SK-MEL-5 (cell line): ENCODE measurements around a stretch of chr10.

DNA sequence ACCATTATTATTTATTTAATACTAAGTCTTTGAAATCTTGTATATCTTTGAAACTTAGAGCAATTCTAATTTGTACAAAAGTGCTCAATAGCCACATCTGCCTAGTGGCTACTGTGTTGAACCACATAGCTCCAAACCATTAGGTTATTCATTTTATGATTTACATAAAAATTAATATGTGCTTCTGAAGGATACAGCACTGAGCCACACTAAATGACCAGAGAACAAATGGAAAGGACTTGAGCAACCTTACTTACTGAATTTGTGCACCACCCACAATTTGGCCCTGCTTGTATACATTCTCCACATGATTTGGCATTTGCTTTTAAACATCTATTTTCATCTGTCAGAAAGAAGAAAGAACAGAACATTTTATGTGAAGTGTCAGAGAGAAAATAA is 25.8 kb downstream of the ITGB1 start:
RAMPAGE:
- cytosol, long total RNA, result no peak
- long total RNA, result no peak
- nucleus, long total RNA, result no peak

RAMPAGE:
- cytosol, long total RNA, result no peak
- long total RNA, result no peak
- nucleus, long total RNA, result no peak
These were observed 747 bp downstream of the ITGB1 start for GRCh38 chr10:32957148-32957818.

DNA sequence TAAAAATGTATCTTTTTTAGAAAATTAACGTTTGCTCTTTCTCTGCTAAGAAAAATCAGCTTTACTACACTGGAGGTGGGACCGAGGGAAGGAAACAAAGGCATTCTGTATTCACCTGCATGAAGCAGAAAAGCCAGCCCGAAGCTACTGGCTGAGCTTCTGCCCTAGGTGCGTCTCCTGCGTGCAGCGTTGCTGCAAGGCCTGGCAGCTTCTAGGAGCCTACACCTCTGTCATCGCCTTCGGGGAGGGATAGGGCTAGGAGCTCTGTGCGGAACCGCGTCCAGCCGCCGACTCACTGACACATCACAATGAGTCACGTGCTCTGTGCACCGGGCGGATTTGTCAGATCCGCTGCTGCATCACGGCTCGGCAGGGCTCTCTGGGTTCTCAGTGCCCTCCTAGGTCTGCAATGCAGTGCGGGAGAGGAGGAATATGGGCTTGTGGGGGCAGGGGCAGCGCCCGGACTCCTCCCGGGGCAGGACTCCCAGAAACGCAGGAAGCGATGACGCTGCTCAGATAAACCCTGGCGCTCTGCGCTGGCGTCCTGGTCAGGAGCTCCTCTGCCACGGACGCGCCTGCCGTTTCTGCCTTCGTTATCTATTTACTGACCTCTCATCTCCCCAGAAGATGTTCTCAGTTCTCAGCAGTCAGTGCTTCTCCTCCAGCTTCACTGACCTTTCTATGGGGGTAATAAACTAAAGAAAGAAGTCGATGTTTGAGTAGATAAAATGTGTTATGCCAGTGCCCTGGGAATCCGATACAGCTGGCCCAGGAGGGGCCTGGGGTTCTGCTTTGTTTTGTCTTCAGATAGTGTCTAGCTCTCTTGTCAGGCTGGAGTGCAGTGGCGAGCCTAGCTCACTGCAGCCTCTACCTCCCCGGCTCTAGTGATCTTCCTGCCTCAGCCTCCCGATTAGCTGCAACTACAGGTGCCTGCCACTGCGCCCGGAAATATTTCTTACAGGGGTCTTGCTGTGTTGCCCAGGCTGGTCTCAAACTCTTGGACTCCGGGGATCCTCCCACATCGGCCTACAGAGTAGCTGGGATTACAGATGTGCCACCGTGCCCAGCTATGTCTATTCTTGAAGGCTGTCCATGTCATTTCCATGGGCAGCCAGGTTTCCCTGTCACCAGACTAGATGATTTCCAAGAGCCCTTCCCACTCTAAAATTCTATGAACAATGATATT is 22.7 kb upstream of the ITGB1 start:
RAMPAGE:
- cytosol, long total RNA, result no peak
- long total RNA, result no peak
- nucleus, long total RNA, result no peak

DNA sequence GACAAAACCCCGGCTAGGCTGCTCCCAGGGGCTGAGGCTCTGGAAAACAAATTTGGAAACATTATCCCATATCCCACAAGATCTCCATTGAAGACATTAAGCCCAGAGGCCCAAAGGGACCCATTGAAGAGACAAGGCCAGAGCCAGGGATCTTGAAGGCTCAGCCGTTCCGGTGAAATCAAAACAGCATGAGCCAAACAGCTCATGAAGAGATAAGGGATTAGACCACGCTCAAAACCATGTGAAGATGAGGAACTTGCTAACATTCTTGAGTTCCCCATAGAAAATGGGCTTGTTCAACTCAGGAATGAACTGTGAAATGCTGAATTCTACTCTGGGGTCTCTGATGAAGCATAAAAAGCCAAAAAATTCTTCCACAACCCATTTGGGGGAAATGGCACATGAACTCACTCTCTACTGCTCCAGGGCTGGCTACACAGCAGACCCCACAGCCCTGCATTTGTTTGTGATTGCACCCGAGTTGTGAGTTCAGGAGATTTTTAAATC is 184.4 kb upstream of the ITGB1 start:
RAMPAGE:
- cytosol, long total RNA, result no peak
- long total RNA, result no peak
- nucleus, long total RNA, result no peak

RAMPAGE:
- cytosol, long total RNA, result no peak
- long total RNA, result no peak
- nucleus, long total RNA, result no peak
These were observed 183.6 kb downstream of the NRP1 start for GRCh38 chr10:33150786-33151409.

DNA sequence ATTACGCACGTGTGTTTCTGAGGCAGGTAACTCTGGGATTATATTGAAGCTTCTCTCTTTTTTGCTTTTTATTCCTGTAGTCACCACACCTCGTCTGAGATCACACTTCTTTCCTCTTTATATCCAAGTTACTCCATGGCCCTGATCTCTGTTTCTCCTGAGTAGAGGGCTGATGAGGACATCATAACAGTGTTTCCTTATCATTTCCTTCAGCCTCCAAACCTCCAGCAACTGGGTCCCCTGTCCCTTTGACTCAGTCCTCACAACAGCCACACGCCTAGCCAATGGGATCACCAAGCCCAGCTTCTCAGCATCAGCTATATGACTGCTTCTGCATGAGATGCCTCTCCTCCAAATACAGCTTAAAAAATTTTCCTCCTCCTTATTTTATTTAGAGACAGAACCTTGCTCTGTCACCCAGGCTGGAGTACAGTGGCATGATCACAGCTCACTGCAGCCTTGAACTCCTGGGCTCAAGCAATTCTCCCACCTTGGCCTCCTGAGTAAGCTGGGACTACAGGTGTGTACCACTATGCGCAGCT is 586.2 kb downstream of the PARD3 start:
RAMPAGE:
- cytosol, long total RNA, result no peak
- long total RNA, result no peak
- nucleus, long total RNA, result no peak

DNA sequence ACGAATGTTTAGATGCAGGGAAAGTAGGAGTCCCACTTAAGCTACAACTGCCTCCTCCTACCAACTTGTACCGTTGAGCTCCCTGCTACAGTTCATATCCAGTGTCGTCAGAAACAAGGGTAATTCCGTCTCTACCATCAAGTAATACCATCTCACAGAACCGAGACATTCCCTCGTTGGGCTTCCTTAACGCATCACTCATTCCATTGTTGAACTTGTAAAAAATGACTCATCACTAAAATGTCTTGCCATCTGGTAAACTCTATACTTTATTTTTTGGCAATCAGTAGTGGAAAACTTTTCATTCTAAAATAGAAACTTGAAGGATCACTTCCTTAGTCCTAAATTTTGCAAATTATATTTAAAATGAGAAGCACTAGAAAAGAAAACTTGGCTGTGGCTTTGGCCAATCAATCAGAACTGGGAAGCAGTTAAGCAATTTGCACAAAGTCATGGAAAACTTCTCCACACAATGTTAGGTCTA is 288.3 kb downstream of the PARD3 start:
RAMPAGE:
- cytosol, long total RNA, result no peak
- long total RNA, result no peak
- nucleus, long total RNA, result no peak

DNA sequence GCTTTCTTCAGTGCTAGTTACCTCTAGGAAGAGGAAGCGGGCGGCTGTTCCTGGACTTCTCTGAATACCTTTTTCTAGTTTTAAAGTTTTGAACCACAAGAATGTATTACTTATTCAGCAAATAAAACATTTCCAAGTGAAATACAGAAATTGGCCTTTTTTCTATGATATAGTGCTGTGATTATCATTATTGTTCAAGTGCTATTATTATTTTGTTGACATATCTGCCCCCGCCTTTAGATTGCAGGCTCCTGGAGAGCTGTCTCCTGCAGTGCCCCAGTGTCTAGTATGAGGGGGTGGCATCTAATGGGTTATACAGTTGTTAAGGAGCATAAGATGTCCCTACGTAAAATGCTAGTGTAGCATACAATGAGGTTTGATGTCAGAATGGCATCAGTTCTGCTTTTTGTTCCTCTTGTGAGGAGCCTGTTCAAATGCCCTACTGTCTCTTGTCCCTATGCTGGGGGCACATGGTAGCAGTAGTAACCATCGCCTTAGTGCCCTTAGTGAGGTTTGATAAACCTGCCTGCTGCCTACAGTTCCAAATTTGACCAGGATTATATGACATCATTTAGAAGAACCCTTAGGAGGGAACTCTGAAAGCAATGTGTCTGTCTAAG is 9.5 kb downstream of the CREM start:
RAMPAGE:
- cytosol, long total RNA, result no peak
- long total RNA, result no peak
- nucleus, long total RNA, result no peak

RAMPAGE:
- cytosol, long total RNA, result no peak
- long total RNA, result no peak
- nucleus, long total RNA, result no peak
These were observed 77.2 kb downstream of the CREM start for GRCh38 chr10:35203795-35204232.

DNA sequence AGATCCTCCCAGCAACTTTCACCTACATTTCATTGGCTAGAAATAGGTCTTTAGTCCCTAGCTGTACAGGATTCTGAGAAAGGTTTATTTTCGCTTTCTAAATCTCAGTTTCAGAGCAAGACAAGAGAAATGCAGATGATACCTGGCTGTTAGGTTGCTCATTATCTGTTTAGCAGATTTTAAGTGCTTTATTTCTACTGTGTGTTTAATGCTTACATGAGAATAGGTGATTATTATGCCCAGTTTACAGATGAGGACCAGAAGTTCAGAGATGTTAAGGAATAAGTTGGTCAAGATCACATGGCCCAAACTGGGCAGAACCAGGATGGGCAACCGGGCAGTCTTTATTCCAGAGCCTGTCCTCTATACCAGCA is 82.1 kb downstream of the CREM start:
RAMPAGE:
- cytosol, long total RNA, result no peak
- long total RNA, result no peak
- nucleus, long total RNA, result no peak

DNA sequence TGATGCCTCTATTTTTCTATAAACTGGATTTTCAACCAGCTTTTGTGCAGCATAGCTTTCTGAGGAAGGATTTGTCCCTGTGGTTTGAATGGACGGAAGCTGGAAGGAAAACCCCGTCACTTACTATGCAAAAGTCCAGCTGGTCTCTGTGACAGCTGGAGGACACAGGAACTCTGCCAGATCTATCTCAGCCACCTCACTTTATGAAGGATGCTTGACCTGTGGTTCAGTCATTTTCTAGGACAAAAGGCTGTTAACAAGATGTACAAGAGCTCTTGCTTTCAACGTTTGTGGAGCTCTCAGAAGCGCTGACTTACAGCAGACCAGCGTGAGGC is 90.8 kb downstream of the CREM start:
RAMPAGE:
- cytosol, long total RNA, result no peak
- long total RNA, result no peak
- nucleus, long total RNA, result no peak

DNA sequence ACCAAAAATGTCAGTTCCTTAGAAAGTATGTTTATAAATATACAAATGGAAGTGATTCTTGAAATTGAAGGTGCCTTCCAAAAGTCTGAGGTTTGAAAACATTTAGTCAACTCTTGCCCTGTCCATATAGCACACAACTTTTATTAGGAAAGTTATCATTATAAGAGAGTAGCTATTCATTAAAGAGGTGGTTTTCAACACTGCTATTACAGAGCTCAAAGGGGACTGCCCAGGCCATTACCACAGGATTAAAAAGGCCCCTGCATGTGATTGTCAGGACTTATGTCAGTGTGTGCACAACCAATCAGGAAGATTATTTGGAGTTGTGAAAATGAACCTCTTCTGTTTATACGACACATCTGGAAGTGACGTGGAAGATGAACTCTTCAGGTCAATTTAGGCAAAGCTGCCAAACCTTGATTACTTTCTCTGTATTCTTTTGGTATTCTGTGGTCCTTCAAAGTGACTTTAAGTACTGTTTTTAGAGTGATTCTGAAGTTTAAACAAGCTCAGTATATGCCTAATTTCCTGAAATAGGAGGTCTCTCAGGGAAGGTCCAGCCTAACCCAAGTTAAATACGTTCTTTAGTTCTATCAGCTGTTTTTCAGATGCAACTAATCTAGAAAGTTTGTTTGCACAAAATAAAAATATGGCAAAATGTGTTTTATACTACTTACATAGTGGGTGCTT is 14.8 kb downstream of the CCNY start:
RAMPAGE:
- cytosol, long total RNA, result no peak
- long total RNA, result no peak
- nucleus, long total RNA, result no peak

GRCh38 chr10:35363274-35363719 is 27.0 kb downstream of the CCNY start:
RAMPAGE:
- cytosol, long total RNA, result no peak
- long total RNA, result no peak
- nucleus, long total RNA, result no peak

RAMPAGE:
- cytosol, long total RNA, result no peak
- long total RNA, result no peak
- nucleus, long total RNA, result no peak
These were observed 39.2 kb downstream of the CCNY start for GRCh38 chr10:35375240-35376110.

GRCh38 chr10:35401028-35401849 is 64.9 kb downstream of the CCNY start:
RAMPAGE:
- cytosol, long total RNA, result no peak
- long total RNA, result no peak
- nucleus, long total RNA, result no peak

DNA sequence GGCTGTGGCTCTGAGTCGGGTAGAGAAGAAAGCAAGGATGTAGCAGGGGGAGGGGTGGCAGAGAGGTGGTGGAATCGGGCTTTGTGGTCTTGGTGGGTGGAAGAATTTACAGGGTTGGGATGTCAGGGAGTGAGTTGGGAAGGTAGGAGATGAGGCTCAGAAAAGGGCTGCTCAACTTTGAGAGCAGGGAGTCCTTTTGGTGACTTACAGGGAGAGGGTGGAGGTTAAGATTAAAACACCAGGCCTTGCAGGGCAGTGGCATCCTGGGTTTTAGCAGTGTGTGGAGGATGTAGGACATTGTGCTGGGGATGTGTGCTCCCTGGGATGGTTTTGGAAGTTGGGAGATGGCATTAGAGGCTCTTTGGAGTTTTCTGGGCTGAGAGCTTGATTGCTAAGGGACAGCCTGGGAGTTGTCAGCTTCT is 113.8 kb downstream of the CCNY start:
RAMPAGE:
- cytosol, long total RNA, result no peak
- long total RNA, result no peak
- nucleus, long total RNA, result no peak

RAMPAGE:
- cytosol, long total RNA, result no peak
- long total RNA, result no peak
- nucleus, long total RNA, result no peak
These were observed 133.7 kb downstream of the CCNY start for GRCh38 chr10:35469973-35470434.

DNA sequence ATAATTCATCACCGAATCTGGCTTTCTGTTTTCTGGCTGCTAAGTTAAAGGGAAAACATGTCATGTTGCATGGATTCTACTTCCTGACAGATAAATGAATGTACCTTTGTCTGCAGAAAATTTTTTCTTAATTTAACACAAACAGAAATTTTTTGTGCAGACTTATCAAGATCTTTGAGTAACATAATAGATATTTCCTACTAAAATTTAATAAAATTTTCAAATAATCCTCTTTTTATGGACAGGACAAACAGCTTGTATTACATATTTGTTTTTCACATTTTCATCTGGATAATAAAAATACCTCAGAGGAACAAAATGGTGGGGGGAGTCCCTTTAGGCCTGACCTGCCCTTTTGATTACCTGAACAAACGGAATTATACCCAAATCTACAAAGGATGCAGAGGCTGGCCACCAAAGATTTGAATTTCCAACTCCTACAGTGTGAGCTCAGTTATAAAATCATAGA is 636.9 kb upstream of the FZD8 start:
RAMPAGE:
- cytosol, long total RNA, result no peak
- long total RNA, result no peak
- nucleus, long total RNA, result no peak

RAMPAGE:
- cytosol, long total RNA, result no peak
- long total RNA, result no peak
- nucleus, long total RNA, result no peak
These were observed 107.5 kb downstream of the ZNF33B start for GRCh38 chr10:42530786-42531439.

DNA sequence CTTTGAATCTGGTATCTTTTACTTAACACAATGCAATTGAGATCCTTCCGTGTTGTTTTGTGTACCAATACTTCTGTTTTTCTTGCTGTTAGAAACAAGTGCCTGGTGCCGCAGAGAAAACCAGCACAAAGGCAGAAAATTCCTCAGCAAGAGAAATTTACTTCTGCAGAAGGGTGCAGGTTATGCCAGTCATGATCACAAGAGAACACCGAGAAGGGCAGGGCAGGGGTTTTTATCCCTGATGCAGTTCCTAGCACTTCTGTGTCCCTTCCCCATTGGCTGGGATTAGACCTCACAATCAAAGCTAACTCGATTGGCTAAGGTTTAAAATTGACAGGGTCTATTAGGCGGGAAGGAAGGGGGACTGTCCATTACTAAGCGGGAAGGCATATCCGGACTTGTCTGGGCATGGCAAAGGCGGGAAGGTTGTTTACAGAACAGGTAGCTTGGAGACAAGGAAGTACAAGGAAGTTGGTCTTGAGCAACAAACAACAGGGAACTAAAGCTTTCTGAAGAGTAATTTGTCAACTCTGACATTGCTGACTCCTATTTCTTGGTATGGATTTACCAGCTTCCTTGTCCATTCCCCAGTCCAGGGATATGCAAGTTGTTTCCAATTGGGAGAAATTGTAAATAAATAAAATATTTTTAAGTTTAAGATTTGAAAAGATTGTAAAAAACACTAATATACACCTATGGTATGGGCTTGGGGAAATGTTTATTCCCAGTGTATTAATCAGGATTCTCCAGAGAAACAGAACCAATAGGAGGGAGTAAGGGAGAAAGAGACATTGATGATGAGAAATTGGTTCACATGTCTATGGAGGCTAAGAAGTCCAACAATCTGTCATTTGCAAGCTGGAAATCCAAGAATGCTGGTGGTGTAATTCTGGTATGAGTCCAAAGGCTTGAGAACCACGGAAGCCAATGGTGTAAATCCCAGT is 2.5 kb upstream of the ZNF33B start:
RAMPAGE:
- cytosol, long total RNA, result no peak
- long total RNA, result no peak
- nucleus, long total RNA, result no peak